ENCODE measurements around the genes PLA2G15 and NOB1.

GRCh38 chr16:68245025-68245640, at the start of gene PLA2G15:
Gene PLA2G15 (plus strand): TSS chr16:68245373.
- PRO-cap = bidirectional peak, plus-strand start at chr16:68245112, minus-strand start at chr16:68244801; bidirectional peak, plus-strand start at chr16:68245389, minus-strand start at chr16:68245176; bidirectional peak, plus-strand start at chr16:68245584, minus-strand start at chr16:68245545

DNA sequence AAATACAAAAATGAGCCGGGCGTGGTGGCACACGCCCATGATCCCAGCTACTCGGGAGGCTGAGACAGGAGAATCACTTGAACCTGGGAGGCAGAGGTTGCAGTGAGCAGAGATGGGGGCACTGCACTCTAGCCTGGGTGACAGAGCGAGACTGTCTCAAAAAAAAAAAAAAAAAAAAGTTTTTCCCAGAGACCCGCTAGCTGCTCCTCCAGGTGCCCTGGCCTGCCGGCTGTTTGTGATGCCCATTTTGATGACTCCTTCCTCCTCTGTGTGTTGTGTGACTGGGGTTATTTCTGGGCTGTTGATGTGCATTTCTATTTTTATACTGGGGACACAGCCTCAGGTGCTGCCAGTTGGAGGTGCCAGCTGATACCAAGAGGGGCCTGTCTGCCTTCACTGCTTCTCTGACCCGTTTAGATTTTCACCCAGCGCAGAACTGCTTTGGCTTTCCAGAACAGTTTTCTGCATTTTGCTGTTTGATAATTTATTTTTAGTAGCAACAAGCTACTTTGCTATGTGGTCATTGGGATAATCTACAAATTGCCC, 6.6 kb downstream of the PLA2G15 start:
- PRO-cap = no peak

- PRO-cap = no peak
Measured at GRCh38 chr16:68283531-68284516, 19.5 kb downstream of the SLC7A6 start.

DNA sequence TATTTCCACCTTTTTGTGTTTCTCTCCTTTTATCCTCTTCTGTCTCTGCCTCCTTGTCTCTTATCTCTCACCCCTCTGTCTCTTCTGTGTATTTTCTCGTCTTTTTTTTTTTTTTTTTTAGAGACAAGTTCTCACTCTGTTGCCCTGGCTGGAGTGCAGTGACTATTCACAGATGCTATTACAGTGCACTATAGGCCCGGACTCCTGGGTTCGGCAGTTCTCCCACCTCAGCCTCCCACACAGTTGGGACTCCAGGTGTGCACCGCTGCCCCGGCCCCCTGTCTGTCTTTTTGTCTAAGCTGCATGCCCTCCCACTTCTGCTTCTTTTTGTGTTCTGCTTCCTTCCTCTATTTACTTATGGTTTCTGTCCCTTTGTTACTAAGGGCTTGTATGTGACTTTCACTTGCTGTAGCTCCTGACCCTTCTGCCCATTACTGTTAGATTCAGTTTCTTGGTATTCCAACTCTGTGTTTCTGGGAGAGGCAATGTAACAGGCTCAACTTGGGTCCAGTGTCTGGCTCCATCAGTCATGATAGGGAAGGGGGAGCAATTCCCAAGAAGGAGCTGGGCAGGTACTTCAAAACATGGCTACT, 20.5 kb downstream of the SLC7A6 start:
- PRO-cap = no peak

- PRO-cap = no peak
Measured at GRCh38 chr16:68296291-68297048, 14.3 kb downstream of the SLC7A6OS start.

- PRO-cap = no peak
Measured at GRCh38 chr16:68642431-68643129, 2.5 kb upstream of the CDH3 start.

DNA sequence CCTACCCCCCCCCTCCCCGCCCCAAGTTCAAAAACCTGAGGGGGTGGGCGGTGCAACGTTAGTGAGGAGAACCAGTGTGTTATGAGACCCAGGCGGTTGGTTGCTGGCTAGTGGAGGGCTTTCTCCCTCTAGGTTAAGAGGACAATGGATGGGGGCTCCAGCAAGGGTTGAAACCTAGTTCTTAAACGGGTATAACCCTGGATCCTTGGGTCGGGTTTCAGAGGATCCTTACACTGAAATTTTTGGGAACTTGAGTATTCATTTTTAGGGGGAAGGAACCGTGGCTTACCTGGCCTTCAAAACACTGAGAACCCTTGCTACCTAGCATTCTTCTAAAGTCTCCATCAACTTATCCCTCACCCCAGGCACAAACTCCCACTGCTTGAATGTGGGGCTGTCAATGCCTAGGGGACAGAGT, 1.4 kb downstream of the CDH3 start:
- PRO-cap = no peak

- PRO-cap = bidirectional peak, plus-strand start at chr16:68738401, minus-strand start at chr16:68738344
Measured at GRCh38 chr16:68737858-68739136, 1.2 kb downstream of the CDH1 start.

DNA sequence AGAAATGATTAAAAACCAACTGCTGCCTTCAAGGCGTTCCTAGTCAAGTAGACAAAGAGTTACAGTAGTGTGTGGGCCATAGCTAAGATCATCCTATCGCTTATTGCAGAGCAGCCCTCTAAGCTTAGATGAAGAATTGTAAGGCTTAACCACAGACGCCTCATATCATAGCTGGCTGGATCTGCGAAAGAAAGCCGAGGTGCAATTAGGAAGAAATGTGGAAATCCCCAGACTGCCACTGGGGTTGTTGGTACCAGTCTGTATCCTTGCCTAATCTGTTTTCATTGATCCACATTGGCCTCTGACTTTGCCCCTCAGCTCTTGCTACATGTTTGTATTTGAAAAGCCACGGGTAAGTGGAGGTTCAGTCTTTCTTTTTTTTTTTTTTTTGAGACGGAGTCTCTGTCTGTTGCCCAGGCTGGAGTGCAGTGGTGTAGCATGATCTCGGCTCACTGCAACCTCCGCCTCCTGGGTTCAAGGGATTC, 48.8 kb downstream of the TANGO6 start:
- PRO-cap = no peak

DNA sequence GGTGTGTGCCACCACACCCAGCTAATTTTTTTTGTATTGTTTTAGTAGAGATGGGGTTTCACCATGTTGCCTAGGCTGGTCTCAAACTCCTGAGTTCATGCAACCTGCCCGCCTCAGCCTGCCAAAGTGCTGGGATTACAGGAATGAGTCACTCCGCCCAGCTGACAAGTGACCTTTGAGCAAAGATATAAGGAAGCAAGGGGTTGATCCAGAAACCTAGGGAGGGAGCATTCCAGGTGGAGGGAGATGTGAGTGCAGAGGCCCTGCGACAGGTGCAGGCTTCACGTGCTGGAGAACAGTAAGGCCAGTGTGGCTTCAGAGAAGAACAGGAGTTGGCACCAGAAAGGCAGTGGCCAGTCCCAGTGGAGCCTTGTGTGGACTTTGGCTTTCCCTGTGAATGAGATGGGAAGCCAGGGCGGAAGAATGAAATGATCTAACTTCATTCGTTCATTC, 73.6 kb upstream of the HAS3 start:
- PRO-cap = unidirectional peak, plus-strand start at position 235 of the sequence

- PRO-cap = no peak
Measured at GRCh38 chr16:69092650-69092975, 12.8 kb upstream of the HAS3 start.

DNA sequence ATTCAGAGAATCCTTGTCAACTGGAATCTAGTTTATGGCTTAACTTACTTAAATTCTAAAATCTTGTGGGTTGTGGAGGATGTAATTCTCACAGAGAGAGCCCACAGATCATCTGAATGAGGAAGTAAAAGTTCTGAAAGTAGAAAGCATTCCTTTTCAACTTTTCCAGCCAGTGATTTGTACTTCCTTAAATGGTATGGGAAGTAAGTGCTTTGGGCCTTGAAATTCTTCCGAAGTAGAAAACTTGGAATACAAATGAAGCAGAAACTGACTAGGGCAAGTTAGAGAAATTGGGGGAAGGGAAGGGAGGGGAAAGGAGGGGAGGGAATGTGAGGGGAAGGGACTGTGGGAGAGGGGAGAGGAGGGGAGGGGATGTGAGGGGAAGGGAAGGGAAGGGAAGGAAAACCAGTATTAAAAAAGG, 15.6 kb upstream of the SNTB2 start:
- PRO-cap = no peak

GRCh38 chr16:69188571-69189054, 1.6 kb downstream of the SNTB2 start:
- PRO-cap = no peak

- PRO-cap = no peak
Measured at GRCh38 chr16:69445040-69445508, 20.7 kb downstream of the CYB5B start.

DNA sequence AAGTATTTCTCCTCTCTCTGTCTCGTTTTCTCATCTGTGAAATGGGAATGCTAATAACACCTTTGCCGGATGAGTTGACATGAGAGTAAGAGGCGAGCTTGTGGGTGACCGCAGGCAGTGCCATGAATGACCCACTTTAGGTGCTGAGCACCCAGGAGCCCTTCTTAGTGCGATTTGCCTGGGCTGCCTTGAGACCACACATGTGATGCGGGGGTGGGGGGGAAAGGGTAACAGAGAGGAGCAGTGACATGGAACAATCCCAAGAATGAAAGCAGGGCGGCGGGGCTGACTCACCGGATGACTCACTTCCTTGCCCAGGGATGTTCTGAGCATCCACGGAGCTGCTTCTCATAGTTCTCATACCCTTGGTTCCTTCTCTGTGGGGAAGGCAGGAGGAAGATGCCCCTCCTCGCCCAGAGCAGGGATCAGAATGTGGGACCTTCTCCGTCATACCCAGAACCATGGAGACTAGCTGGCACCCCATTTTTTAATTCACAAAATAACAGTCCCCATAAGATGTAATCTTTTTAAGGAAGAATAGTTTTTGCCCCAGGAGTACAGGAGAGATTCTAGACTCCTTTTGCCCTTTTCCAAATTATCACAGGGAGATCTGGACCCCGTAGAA, 35.1 kb upstream of the NFAT5 start:
- PRO-cap = no peak

DNA sequence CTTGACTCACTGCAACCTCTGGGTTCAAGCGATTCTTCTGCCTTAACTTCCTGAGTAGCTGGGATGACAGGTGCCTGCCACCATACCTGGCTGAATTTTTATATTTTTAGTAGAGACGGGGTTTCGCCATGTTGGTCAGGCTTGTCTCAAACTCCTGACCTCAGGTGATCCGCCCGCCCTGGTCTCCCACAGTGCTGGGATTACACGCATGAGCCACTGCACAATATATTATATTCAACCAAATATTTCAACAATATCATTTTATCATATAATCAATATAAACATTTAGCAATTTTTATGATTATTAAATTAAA, 34.2 kb upstream of the NFAT5 start:
- PRO-cap = no peak

DNA sequence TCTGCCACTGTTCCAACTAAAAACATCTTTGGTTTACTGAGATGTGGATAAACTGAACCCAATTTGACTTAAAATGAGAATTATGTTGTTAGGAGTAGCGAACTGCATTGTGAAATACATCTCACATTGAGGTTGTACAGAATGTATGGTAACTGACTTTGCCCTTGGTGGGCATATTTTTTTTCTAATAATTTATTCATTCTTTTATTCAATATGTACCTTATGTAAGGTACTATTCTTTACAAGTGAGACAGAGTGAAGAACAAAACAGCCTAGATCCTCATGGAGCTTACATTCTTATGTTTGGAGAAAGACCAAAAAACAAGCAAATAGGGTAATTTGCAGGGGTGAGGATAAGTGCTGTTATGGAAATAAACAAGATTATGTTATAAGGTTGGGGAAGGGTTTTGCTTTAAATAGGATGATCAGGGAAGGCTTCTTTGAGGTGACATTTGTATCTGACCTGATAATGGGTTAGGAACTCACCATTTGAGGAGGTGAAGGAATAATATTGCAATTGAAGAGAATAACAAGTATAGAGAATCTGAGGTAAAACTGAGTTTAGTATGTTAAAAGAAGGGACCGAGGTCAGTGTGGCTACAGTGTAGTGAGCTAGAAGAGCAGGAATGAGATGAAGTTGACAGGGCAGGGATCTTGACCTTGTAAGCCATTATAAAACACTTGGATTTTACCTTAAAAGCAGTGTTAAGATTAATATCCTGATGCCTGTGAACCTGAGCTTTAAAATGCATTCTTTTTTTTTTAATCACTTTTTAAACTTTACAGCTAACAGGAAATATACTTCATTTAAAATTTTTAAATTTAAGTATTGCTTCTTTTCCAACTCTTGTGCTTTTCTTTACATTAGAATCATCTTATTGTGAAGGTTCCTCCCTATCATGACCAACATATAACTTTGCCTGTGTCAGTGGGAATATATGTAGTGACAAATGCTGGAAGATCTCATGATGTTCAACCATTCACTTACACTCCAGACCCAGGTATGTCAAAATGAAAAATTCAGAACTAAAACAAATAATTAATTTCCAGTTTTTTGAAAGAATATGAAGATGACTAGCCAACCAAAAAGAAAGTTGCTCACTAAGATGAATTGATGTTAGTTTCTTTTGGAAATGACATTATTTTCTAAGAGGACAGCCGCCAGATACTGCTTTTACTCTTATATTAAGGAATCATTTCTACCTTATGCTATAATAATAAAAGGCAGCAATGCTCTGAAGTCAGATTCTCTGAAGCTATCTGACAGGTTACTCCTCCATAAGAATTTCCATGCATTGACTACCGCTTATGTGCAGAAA, 49.6 kb downstream of the NQO1 start:
- PRO-cap = no peak

DNA sequence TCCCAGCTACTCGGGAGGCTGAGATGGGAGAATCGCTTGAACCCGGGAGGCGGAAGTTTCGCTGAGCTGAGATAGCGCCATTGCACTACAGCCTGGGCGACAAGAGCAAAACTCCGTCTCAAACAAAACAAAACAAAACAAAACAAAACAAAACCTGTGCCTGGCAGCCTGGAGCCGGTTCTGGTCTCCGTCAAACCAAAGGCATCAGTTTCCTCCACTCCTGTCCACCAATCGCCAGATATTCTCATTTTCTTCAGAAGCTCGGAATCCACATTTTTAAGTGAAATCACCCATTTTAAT, 655 bp downstream of the NQO1 start:
- PRO-cap = no peak

GRCh38 chr16:69741638-69742450, 12.9 kb downstream of the NOB1 start:
- PRO-cap = unidirectional peak, plus-strand start at chr16:69742178

- PRO-cap = unidirectional peak, minus-strand start at chr16:69754687; unidirectional peak, minus-strand start at chr16:69754894
Measured at GRCh38 chr16:69754386-69755342, at the start of gene NOB1. Gene NOB1 (minus strand): TSS chr16:69754926.

All from left colon (tissue), 1 donor.